Bronchial lymph node (tissue), 1 donor: ENCODE measurements around the genes C19orf73 and RPS11.

DNA sequence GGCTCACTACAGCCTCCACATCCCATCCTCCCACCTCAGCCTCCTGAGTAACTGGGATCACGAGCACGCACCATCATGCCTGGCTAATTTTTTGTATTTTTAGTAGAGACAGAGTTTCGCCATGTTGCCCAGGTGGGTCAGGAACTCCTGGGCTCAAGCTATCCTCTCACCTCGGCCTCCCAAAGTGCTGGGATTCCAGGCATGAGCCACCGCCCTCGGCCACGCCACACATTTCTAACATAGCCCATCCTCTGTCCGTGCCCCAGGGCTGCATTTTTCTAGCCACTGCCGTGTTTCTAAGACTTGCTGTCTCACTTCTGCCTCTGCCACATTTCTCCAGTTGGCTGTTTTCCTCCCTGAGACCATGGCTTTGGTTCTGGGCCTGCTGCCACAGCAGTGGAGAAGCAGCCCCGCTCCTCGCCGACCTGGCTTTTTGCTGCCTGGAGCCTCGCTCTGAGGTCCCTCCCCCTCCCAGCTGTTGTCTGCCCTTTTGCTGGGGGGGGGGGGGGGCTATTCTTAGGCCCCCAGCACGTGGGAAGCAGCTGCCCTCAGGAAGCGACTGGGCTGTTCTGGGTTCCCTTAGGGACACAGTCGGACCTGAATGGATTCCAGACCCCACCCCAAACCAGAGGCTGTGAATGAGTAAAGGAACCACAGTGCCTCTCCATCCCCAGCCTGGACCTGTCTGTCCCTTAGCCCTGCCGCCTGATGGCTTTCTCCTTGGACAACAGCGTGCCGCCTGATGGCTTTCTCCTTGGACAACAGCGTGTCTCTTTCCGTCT, 3.4 kb downstream of the GYS1 start:
- PRO-cap: no peak

DNA sequence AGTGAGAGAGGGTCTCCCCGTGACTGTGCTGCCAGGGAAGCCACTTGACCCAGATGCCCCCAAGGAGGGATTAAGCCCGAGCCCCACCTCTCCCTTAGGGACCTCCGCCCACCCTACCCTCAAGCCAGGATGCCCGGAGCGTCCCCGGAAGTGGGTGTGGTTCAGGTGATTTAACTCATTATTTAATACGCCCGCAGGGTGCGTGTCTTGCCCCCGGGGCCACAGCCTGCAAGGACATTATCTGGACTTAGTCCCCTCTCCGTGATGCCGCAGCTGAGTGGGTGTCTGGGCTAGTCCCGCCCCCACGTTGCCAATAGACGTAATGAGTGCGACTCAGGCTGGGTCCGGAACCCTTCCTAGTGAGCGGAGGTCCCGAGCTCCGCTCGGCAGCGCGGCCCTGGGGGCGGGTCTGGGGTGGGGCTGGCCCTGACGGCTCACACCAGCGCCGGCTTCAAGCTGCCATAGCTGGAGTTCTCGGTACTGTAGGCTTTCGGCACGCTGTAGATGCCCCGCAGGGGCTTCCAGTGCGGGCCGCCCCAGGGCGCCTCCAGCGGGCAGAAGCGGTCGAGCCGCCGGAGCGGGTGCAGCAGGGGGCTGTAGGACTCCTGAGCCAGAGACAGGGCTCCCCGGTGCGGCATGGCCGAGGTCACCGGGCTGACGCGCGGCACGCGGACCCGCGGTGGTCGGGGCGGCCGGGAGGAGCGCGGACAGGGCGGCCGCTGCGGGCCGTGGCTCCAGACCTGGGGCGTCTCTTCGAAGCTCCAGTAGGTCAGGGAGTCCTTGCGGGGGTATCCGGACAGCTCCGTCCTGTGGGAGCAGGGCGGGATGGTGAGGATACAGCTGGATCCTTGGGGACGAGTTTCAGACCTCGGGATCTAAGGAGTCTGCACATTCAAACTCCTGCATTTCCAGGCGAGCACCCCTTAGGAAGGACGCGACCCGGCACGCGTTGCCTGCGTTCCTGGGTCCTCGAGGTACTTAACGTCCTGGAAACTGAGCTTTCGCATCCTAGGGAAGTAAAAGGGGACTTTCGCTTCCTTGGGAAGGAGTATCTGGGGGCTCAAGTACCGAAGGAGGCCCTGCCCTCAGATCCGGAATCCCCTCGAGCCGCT, 999 bp upstream of the LHB start:
- PRO-cap: unidirectional peak, plus-strand start at position 325 of the sequence; unidirectional peak, plus-strand start at position 359 of the sequence; unidirectional peak, plus-strand start at position 464 of the sequence

- PRO-cap: no peak
Measured at GRCh38 chr19:49086322-49086885, 1.2 kb downstream of the SNRNP70 start.

DNA sequence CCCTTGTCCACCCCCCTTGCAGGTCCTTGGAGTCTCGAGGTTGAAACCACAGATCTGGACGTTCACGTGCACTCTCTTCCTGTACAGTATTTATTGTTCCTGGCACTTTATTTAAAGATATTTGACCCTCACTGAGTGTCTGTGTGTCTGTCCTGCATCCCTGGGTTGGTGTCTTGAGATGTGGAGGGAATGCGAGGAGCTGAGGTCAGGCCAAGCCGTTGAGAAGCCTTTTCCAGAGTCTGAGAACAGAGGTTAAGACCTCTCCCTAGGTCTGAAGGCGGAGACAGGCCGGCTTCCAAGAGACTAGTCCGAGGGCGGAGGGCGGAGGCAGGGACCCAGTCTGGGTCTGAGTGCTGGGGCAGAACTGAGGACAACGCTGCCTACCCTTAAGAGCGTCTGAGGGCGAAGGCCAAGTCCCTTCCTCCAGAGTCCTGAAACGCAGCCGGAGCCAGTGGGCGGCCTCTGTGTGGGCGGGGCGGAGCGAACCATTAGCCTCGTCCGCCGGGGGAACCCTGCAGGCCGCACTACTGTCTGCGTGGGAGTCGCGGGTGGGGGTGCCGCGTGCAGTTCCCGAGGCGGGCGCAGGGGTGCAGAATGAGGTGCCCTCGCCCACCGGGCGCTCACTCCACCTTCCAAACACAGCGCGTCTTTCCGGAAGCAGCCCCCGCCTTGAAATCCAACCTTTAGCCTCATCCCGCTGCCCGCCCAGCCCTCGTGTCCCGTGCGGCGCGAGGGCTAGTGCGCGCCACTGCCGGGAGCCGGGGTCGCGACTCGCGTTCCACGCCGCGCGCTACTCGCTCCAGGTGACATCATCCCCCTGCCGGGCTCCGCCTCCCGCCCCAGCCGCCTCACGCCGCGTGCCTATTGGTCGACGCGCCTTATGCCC, at the start of gene C19orf73:
TSS of gene C19orf73 (minus strand) at position 814 of the 886 bp plus-strand sequence.
- PRO-cap: bidirectional peak, plus-strand start at position 524 of the sequence, minus-strand start at position 398 of the sequence; bidirectional peak, plus-strand start at position 745 of the sequence, minus-strand start at position 814 of the sequence

DNA sequence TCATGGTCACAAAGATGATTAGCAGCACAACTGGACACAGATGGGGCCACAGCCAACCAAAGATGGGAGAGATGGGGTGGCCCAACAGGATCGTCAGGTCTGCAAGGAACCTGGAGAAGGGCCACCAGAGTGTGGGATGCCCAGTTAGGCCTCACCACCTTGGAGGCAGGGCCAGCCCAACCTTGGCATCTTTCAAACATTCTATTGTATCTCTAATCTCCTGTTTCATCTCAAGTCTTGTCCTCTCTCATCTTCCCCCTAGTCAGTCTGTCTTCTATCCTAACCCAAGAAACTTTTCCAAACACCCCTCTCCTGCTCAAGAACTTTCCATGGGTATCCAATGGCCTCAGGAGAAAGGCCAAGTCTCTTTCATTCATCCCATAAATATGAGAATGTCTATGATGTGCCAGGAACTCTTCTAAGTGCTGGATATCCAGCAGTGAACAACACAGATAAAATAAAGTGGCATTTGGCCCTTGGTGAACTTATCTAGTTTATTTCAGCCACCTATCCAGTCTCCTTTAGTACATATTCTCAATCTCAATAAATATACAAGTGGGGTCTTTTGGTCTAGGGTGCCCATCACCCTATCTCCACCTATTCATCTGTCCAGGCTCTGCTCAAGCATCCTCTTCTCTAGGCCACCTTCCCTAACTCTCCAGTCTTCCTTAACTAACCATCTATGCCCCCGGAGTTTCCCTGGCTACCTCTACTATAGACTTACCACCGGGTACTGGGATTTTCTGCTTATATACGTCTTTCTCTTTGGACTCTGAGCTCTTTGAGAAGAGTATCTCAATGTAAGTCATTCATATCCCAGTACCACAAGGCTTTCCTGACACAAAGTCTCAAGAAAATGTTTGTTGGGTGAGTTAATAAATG, 34.1 kb downstream of the SLC6A16 start:
- PRO-cap: no peak

DNA sequence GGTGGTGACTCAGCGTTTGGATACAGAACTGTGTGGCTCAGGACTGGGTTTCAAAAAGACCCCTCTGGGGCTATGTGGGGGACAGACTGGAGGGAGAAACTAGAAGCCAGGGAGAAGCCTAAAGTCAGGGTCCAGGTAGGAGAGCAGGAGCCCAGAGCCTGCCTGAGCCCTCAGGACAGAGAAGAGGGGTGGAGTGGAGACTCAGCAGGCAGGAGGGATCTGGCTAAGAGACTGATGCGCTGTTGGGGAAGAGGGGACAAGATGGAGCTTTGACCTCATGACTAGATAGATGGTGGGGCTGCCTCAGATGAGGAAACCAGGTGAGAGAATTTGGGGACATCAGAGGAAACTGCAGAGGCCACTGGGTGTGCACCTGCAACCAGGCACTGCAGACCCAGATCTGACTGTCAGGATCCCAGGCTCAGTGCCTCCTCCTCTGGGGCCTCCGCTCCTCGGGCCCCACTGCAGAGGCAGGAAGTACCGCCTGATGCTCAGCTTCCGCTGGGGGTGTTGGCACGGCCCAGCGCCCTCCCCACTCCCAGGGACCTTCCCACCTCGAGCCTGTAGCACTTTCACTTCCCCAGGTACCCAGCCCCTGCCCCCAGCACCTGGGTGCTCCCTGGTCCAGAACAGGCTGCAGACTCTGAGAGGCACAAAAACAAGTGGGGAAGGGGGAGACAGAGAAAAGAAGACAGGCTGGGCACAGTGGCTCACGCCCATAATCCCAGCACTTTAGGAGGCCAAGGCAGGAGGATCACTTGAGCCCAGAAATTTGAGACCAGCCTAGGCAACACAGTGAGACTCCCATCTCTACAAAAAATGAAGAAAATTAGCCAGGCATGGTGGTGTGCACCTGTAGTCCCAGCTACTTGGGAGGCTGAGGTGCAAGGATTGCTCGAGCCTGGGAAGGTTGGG, 1.4 kb upstream of the CD37 start:
- PRO-cap: unidirectional peak, plus-strand start at position 342 of the sequence; bidirectional peak, plus-strand start at position 575 of the sequence, minus-strand start at position 464 of the sequence

DNA sequence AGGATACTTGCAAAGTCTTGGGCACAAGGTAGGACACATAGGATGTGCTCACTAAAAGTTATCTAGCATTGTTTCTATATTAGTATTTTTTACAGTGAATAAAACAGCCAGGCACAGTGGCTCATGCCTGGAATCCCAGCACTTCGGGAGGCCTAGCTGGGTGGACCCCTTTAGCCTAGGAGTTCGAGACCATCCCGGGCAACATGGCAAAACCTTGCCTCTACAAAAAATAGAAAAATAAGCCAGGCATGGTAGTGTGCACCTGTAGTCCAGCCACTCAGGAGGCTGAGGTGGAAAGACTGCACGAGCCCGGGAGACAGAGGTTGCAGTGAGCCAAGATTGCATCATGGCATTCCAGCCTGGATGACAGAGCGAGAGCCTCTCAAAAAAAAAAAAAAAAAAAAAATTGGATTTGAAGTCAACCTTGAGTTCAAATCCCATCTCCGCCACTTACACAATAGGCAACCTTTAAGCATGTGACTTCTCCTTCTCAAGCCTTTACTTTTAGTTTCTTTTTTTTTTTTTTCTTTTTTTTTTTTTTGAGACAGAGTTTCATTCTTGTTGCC, 11.9 kb downstream of the KASH5 start:
- PRO-cap: no peak

- PRO-cap: no peak
Measured at GRCh38 chr19:49422234-49422881, 883 bp downstream of the PTH2 start.

DNA sequence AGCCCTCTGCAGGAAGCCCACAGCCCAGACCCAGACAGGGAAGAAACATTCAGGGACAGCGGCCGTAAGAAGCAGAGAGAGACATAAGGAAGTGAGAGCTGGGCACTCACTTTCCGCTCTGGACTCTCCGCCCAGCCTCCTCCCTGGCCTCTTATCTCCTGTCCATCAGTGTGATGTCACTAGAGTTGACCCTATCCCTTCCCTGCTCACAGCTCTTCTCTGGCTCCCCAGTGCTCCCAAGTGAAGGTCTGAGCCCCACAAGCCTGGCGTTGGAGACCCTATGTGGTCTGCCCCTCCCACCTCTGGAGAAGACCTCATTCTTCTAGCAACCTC, 3.6 kb downstream of the PIH1D1 start:
- PRO-cap: unidirectional peak, minus-strand start at position 126 of the sequence

DNA sequence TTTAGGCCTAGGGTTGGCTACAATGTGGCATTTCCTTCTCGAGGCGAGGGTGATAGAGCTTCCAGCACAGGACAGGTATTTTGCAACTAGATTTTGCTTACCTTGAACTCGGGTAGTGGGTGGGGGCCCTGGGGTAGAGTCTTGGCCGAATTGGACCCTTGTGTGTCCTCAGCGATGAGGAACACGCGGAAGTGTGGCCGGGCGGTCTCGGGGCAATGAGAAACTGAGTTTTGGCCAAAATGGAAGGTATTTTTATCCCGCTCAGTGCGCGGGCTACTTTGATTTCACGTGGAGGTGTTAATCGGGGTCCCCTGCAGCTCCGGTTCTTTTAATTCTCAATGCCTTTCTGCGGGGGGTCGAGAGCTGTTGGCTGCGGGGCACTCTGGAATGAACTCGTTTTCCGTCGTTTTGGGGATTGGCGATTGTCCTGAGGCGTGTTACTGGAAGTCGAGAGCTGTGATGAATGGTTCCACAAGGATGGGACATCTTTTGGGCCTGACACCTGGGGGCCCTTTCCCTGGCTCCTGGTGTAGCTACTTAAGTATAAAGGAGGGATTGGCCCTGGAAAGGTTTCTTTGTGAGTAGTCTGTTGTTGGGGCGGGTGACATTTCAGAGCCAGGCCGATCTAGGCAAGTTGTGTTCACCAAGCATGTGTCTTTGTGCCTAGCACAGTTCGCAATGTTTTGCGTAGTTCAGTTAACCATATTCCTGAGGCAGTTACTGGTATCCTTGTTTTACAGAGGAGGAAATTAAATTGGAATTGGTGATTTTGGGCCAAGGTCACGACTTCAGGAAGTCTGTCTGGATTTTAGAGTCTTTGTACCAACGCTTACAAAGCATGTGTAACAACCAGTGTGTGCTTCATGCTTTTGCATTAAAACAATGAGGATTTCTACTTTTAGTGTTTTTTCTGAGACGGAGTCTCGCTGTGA, 670 bp downstream of the RPL13A start:
- PRO-cap: no peak

- PRO-cap: no peak
Measured at GRCh38 chr19:49489438-49490130, 2.2 kb downstream of the RPL13A start.

GRCh38 chr19:49495819-49496594, at the start of gene RPS11:
Gene RPS11, plus strand, starts transcription at chr19:49496434.
- PRO-cap: bidirectional peak, plus-strand start at chr19:49496208, minus-strand start at chr19:49495984; bidirectional peak, plus-strand start at chr19:49496434, minus-strand start at chr19:49496280

DNA sequence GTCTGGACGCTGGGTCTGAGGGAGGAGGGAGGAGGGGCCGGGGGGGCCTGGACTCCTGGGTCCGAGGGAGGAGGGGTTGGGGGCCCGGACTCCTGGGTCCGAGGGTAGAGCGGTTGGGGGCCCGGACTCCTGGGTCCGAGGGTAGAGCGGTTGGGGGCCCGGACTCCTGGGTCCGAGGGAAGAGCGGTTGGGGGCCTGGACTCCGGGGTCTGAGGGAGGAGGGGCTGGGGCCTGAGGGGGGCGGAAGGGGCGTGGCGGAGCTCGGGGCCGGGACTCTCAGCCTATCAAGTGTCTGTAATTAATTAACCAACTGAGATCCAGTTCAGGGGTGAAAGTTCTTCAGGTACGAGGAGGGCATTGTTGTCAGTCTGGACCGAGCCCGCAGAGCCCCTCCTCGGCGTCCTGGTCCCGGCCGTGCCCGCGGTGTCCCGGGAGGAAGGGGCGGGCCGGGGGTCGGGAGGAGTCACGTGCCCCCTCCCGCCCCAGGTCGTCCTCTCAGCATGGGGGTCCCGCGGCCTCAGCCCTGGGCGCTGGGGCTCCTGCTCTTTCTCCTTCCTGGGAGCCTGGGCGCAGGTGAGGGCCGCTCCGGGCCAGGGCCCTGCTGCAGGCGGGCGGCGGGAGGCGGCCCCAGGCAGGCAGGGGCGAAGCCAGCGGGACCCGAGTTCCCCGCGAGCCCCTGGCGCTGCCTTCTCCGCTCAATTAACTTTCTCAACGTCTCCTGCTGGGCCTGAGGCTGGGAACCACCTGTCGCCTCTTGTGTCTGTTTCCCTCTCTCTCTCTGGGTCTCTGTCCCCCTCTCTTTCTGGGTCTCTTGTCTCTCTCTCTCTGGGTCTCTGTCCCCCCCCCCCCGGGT, 666 bp downstream of the FCGRT start:
- PRO-cap: bidirectional peak, plus-strand start at position 366 of the sequence, minus-strand start at position 211 of the sequence

DNA sequence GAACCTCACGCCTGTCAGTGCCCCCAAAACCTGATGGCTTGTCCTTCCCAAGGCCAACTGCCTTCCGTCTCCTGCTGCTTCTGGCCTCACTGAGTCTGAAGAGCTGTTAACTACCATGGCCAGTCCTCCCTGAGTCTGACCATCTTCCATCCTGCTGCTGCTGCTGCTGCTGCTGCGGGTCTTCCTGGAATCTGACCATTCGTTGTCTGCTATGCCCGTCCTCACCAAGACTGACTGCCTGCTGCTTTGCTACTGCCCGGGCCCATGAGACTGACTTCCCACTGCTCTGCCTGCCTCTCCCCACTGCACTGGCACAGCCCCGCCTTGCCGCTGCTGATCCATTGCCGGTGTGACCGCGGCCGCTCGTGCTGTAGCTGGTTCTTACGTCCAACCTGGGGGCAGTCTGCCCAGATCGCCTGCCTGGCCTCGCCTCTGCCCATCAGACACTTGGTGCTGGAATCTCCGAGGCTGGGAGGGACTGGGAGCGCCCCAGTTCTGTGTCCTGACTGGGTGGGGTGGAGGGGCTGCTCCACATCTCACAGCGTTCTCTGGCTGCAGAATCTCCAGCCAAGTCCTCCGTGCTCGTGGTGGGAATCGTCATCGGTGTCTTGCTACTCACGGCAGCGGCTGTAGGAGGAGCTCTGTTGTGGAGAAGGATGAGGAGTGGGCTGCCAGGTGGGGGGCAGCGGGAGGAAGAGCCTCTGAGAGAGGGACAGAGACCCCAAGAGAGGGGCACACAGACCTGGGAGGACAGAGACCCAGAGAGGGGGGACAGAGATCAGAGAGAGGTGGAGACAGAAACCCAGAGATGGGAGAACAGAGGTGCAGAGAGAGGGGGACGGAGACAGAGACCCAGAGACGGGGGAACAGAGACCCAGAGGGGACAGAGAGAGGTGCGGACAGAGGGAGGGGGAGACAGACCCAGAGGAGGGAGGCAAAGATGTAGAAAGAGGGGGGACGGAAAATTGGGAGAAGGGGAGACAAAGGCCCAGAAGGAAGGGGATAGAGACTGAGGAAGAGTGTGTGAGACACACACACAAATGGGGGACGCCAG, 2.6 kb upstream of the RCN3 start:
- PRO-cap: no peak

- PRO-cap: no peak
Measured at GRCh38 chr19:49614488-49615572, 23.8 kb downstream of the PRR12 start.

DNA sequence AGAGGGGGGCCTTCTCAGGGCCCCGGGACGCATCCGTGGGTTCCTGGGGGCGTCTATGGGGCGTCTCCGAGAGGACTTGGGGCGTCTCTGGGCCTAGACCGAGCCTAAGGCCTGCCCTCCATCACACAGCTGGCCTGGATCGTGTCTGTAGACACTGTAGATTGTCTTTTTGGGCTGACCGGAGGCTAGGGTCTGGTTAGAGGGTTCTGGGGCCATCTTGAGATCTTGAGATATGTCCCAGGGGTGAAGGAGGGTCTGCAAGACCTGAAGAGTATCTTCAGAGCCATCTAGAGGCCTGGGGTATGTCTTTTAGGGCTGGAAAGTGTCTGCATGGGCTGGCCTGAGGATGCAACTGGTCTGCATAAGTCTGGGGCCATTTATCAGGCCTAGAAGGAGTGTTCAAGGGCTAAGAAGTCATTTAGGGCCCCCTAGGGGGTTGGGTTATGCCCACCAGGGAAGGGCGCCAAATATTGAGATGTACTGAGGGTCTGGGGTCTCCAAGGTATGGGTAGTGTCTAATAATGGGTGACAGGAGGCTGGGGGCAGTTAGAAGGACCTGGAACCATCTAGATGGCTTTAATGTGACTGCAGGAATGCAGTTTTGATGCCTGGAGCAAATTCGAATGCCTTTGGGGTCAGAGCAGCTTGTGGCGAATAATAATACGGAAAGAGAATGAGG, 537 bp downstream of the SCAF1 start:
- PRO-cap: no peak

DNA sequence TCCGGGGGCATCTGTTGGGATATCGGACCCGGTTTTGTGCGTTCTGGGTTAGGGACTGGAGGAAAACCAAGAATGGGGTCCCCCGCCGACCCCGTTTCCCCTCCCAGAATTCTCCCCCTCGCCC, 642 bp downstream of the PRMT1 start:
- PRO-cap: no peak

GRCh38 chr19:49687502-49688545, 1.6 kb upstream of the ADM5 start:
- PRO-cap: bidirectional peak, plus-strand start at chr19:49688180, minus-strand start at chr19:49688194

DNA sequence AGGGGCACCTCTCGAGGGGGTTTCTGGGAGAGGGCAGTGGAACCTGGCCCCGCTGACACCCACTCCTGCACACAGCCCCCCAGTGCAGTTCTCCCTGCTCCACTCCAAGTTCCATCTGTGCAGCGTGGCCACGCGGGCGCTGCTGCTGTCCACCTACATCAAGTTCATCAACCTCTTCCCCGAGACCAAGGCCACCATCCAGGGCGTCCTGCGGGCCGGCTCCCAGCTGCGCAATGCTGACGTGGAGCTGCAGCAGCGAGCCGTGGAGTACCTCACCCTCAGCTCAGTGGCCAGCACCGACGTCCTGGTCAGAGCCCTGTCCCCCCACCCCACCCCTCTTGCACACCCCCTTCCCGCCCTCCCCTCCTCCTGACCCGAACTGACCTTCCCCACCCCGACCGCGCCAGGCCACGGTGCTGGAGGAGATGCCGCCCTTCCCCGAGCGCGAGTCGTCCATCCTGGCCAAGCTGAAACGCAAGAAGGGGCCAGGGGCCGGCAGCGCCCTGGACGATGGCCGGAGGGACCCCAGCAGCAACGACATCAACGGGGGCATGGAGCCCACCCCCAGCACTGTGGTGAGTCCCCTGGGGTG, 11.7 kb downstream of the FUZ start:
- PRO-cap: no peak

- PRO-cap: no peak
Measured at GRCh38 chr19:49818852-49819432, 853 bp downstream of the MED25 start.